Endodermal cell (in vitro differentiated cells): Measurements from ENCODE around the genes CXXC1, SKA1 and C18orf54.

DNA sequence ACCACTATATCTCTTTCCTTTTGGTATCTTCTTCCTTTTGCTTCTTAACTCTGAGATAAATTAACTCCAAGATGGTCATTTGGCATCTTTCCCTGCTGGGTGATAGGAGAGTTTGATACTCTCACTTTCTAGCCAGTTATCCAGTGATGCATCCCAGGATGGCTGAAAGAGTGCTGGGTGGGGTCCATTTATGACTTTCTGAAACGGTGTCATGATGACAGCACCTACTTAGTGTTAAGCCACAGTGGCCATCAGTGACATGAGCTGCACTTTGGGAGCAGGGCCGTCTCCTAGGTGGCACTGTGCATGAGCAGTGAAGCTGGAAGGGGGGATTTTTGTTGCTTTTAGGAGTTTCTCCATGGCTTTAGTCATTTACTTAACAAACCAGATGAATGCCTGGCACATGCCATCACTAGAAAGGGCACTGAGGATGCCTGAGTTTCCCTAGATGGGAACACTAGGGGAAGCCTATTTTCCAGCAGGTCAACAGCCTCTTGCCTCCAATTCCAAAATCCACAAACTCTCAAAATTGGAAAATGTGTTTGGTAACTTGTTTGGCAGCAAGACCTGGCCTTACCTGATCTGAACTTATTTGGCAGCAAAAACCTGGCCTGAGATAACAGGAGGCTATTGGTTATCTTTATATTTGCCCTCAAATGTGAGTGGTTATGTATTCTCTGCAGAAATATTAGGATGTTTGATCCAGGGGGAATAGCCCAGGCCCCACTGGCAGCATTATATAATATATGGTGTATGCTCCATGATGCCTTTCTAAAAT lies 2.5 kb downstream of the LIPG start:
- PRO-cap = no peak

GRCh38 chr18:49612592-49612974 lies 50.7 kb downstream of the LIPG start:
- PRO-cap = no peak

- PRO-cap = unidirectional peak, plus-strand start at chr18:49812565
Measured at GRCh38 chr18:49812133-49812732, 1.1 kb downstream of the ACAA2 start.

- PRO-cap = bidirectional peak, plus-strand start at chr18:49814023, minus-strand start at chr18:49813882; bidirectional peak, plus-strand start at chr18:49814426, minus-strand start at chr18:49814235
Measured at GRCh38 chr18:49813785-49814828, 774 bp upstream of the ACAA2 start.

GRCh38 chr18:49875560-49876210 lies 62.4 kb upstream of the ACAA2 start:
- PRO-cap = no peak

- PRO-cap = no peak
Measured at GRCh38 chr18:49944730-49945683, 131.7 kb upstream of the ACAA2 start.

- PRO-cap = no peak
Measured at GRCh38 chr18:49953055-49953451, 139.7 kb upstream of the ACAA2 start.

DNA sequence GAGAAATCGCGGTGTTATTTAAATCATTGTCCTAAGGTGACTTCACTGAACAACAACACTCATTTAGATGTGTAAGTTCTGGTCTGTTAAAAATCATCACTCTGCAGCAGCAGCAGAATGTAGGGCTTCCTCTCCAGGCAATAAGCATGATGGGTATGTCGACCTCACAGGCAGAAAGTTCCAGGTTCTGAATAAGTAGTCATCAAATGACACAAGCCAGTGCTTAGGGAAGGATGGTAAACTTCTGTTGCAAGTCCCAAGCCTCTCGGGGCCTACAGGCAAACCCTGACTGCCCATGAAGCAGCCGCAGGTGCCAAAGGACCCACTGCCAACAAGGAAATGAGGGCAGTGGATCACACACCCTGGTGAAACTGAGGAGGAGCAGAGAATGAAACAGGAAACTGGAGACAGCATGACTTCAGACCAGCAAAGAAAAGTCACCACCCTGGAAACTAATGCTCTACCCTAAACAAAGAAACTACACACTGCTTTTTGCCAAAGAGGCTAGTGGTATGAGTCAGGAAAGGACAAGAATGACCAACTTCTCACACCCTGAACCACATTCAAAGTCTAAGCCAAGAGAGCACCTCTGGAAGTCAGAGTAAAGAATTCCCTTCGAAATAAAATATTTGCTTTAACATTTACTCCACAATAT lies 97.3 kb downstream of the MYO5B start:
- PRO-cap = no peak

DNA sequence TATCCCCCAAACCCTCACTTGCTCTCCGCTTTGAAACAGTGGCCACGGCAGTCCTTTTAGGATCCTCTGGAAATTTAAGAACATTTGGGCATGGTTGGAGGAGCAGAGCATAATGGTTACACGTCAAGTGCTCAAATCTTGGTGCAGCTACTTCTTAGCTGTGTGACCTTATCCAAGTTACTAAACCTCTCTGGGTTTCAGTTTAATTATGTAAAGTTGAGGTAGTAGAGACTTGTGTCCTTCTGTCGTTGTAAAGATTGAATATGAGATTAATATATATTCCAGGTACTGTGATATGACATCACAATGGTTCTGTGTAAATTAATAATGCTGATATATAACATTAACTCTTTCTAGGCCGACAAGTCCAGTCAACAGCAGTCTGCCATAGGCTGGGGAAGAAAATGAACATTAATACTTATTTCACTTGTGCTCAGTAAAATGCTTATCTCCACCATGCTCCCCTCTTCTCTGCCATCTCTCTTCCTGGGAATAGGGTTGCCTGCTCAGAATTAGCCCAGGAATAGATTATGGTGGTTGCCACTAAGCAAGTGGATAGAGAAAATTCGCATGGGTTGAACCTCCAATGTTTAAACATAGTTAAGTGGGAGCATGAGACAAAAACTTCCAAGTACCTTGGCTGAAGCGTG lies 62.7 kb downstream of the MYO5B start:
- PRO-cap = no peak

DNA sequence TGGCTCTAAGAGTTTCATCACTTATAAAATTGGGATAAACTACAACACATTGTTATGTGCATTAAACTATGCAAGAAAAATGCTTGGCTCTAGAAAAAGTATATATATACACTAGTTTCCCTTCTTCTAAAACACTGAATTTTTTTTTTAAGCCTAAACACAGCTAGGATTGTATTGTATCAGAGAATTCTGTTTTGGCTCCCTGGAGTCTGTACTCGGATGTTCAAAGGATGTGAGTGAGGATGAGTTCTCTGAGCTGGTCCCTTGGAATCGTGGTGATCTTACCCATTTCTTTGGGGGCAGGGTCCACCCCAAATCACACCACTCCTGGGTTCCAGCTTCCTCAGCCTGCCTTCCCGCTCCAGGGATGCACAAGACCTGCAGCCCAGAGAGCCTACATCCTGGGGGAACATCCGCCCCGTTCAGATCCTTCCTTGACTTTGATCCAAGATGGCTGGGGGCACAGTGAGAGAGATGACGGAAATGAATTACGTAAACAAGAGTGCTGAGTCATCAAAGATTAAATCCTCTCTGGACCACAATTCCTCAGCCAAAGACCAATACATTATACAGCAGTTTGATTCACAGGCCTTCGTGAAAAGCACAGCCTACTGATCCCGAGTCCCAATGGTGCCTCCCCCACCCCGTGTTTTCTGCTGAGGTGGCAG lies 43.3 kb downstream of the MYO5B start:
- PRO-cap = no peak

GRCh38 chr18:50287499-50288494 lies at the start of gene CXXC1:
Gene CXXC1 (minus strand): TSS chr18:50287692.
- PRO-cap = unidirectional peak, minus-strand start at chr18:50287646

DNA sequence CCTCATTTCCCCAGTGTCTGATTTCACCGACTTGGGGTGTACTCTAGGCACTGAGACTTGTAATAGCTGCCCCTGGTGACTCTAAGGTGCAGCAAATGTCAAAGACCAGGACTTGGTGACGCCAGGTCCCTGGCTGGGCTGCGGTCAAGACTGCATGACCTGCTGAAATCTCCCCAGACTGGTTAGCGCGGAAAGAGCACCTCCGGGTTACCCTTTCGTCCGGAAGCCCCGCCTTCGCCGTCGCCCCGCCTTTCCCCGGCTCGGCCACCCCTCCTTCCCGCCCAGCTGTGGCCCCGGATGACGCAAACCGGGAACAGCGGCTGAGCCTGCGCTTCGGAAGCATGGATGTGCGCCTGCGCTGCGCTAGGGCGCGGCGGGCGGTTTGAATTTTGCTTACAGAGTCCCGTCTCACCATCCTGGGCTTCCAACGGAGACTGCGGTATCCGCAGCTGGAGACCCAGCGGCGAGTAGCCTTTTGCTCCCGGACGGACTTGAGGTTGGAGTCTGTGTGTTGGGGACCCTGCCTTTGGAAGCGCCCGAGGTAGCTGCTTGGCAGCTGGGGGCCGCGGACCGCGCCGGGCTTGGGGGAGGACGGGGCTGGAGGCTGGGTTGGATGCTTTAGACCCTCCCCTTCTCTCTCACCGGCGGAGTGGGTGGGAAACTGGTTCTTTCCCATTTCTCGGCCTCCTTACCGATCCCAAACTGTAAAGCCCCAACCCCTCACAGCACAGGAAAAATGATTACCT lies at the start of gene SKA1:
SKA1 (plus strand) TSS at position 348 of the 746 bp plus-strand sequence.
- PRO-cap = bidirectional peak, plus-strand start at position 404 of the sequence, minus-strand start at position 180 of the sequence

GRCh38 chr18:50653629-50654111 lies 93.8 kb downstream of the MAPK4 start:
- PRO-cap = no peak

GRCh38 chr18:50805717-50806114 lies 14.1 kb downstream of the MRO start:
- PRO-cap = no peak

DNA sequence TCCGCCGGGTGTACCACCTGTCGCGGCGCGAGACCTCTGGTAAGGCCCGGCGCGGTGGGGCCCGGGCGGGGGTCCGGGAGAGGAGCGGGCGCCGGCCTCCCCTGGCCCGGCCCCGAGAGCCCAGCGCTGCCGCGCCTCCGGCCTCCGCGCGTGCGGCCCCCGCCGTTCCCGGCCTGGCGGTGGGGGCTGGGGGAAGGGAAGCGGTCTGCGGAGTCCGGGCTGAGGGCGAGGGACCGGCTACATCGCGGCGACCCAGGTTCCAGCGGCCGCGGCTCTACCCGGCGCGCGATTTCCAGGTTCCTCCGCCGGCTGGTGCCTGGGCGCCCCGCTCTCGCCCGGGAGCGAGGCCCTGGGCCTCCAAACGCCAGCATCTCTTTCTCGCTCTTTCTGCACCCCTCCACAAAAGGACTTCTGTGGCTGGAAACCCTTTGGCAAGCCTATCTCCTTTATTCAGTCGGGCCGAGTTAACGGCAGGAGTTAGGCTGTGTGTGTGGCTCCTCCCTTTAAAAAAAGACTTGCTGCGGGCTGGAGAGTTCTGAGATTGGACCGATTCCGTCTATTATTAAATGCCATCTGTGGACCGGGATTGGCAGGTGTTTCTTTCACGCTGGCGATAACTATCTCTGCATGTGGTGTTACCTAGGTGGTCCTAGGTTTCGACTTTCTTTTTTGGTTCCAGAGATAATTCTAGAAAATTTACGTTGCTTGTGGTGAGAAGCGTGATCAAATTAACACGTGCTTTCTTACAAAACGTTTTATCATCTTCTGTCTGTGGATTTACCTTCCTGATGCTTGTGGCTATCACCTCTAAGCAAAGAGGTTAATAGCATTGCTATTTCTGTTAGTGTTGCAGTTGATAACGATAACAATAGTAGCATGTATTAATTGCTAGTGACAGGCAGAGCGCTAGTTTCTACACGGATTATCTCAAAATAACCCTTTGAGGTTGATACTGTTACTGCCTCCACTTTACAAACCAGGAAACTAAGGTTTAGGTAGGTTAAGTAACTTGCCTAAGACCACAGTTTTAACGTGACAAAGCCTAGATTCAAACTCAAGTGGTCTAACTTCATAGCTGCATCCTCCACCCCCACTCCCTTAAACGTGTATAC lies 708 bp downstream of the ME2 start:
- PRO-cap = bidirectional peak, plus-strand start at position 255 of the sequence, minus-strand start at position 167 of the sequence; bidirectional peak, plus-strand start at position 453 of the sequence, minus-strand start at position 413 of the sequence; unidirectional peak, minus-strand start at position 575 of the sequence

GRCh38 chr18:51081141-51081993 lies 51.4 kb downstream of the SMAD4 start:
- PRO-cap = no peak

DNA sequence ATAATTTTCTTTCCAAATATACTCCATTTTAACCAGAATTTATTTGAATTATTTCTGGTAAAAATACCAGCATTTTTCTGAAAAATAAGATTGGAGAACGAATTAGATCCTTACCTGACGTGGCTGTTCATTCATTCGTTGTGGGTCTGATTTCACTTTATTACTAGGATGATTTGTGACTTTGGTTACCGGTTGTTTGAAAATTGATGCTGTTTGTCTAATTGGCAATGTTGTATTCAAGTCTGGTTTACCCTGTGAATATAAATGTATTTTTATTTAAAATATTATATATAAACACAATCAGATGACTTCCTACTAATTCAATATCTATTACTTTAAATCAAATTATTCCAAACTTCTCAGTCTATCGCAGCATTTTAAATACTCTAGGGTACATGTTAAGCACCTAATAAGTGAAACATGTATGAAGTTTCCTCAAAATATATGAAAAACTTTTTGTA lies 35.7 kb downstream of the MBD2 start:
- PRO-cap = no peak

DNA sequence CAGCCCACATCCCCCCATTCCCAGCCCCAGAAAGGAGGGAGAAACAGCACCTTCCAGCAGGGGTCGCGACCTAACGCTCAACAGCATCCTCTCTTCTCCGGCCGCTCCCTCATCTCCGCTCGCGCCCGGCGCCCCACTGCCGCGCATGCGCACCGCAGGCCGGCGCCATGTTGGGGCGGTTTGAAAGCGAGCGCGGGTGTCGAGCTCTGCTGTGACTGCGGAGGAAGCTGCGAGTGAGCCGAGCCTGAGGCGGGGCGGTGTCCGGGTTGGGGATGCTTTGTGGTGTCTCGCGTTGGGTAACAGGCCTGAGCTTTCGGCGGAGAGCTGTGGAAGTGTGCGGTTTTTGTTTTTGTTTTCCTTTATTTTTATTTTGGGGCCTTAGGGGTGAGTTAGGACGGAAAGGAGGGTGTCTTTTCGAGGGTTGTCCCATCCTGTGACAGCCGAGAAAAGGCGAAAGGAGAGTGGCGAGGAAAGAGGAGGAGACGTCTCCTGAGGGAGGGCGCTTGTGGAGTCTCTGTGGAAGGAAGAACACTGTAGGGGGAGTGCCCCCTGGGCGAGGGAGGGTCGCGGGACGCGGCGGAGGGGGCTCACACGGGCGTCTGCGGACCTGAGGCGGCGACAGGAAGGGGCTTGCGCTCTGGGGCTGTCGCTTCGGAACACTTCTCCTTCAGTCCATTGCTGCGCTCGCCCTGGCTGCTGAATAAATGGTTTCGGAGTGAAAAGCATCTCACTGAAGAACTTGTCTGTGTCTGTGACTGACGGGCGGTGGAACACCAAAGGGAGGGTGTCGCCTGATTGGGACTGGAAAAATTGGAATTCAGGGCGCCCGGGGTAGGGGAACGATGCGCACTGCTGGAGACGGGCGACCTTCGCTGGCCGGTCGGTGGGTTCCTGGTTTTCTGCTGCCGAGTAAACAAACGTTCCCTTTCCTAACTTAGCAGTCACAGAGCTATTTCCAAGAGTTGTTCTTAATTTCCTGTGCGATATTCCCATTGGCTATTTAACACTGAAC lies at the start of gene C18orf54:
C18orf54 (plus strand) TSS at position 165 of the 1,012 bp plus-strand sequence.
- PRO-cap = bidirectional peak, plus-strand start at position 212 of the sequence, minus-strand start at position 117 of the sequence; bidirectional peak, plus-strand start at position 592 of the sequence, minus-strand start at position 544 of the sequence; bidirectional peak, plus-strand start at position 861 of the sequence, minus-strand start at position 705 of the sequence; unidirectional peak, minus-strand start at position 901 of the sequence

GRCh38 chr18:54674678-54675057 lies 83.6 kb downstream of the DYNAP start:
- PRO-cap = no peak

- PRO-cap = no peak
Measured at GRCh38 chr18:54946104-54946821, 13.0 kb downstream of the CCDC68 start.